Pericardium fibroblast (primary cell): Measurements from ENCODE around the genes ARMC5, KRBOX5 and TP53TG3.

DNA sequence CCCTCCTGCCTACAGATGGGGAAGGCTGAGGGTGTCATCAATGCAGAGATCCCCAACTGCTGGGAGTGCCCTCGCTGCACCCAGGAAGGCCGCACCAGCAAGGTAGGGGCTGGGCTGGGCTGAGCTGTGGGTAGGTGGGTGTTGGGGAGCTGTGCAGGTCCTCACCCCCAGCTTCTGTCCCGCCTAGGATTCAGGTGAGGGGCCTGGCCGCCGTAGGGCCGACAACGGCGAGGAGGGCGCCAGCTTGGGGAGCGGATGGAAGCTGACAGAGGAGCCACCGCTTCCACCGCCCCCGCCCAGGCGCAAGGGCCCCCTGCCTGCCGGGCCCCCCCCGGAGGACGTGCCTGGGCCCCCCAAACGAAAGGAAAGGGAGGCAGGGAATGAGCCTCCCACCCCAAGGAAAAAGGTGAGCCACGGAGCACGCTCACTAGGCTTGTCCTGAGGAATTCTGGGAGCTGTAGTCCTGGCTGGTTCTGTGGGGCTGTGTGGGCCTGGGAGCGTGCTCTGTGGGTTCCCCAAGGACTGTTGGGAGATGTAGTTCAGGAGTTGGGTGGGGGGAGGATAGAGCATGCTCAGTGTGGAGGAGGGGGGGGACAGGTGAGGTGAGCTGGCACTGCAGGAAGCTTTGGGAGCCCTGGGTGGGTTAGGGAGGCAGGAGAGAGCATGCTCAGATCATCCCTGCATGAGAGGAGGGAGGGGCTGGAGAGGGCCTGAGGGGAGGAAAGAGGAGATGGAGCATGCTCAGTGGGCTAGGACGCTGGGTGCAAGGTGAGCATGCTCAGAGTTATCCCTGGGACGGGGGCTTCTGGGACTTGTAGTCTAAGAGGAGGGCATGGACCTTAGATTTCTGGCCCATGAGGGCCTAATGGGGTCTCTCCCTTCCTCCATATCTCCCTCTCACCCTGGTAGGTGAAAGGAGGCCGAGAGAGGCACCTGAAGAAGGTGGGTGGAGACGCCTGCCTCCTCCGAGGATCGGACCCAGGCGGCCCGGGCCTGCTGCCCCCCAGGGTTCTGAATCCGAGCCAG lies 4.5 kb downstream of the FBXL19 start:
- RAMPAGE, long total RNA, result no peak

- RAMPAGE, long total RNA, result no peak
Observed at GRCh38 chr16:31071509-31072535, 2.2 kb downstream of the ZNF668 start.

- RAMPAGE, long total RNA, result no peak
Observed at GRCh38 chr16:31072536-31072944, 1.5 kb downstream of the ZNF668 start.

DNA sequence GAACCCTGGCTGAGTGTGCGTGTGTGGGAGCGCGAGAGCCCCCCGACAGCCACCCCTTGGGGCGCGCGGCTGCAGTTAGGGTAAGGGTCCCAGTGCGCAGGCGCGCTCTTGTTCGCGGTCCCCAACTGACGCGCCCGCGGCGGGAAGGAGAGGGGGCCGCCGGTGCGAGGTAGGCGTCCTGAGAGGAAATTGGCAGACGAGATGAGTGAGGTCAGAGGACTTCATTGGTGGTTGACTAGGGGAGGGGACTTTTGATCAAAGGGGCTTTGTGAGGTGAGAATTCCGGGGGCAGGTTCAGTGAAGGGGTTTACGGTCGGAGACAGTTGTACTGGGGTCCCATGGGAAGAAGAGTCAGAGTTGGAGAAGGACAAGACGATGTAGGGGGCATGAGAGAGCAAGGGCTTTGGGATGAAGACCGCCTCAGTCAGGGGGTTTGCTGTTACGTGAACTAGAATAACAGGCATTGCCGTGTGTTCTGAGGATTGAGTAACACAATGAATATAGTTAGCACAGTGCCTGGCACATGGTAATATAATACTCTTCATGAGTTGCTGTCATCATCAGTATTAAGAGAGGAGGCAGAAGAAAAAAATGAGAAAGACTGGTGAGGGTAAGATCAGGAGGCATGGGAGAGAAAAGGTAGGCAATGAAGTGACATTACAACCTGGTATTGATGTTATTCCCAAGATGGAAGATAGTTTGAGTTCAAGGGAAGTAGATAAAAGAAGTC lies 495 bp downstream of the ZNF646 start:
- RAMPAGE, long total RNA, result no peak

- RAMPAGE, long total RNA, result no peak
Observed at GRCh38 chr16:31090755-31091407, 2.1 kb upstream of the PRSS53 start.

- RAMPAGE, long total RNA, result no peak
Observed at GRCh38 chr16:31126815-31127709, 8.5 kb downstream of the PRSS8 start.

DNA sequence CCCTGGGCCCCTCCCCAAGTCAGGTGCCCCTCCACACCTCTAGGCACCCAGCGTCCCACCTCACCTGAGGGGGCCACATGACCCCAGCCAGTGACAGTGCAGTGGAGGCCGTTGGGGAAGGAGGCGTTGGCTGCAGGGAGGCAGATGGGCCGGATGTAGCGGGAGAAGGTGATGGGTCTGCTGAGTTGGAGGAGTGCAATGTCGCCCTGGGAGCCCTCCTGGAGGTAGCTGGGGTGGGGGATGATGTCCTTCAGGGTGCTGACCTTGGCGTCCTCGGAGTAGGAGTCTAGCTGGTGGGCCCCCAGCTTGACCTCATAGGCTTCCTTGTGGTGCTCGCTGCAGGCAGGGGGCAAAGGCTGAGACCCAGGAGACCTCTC lies 2.9 kb downstream of the PRSS8 start:
- RAMPAGE, long total RNA, result no peak

DNA sequence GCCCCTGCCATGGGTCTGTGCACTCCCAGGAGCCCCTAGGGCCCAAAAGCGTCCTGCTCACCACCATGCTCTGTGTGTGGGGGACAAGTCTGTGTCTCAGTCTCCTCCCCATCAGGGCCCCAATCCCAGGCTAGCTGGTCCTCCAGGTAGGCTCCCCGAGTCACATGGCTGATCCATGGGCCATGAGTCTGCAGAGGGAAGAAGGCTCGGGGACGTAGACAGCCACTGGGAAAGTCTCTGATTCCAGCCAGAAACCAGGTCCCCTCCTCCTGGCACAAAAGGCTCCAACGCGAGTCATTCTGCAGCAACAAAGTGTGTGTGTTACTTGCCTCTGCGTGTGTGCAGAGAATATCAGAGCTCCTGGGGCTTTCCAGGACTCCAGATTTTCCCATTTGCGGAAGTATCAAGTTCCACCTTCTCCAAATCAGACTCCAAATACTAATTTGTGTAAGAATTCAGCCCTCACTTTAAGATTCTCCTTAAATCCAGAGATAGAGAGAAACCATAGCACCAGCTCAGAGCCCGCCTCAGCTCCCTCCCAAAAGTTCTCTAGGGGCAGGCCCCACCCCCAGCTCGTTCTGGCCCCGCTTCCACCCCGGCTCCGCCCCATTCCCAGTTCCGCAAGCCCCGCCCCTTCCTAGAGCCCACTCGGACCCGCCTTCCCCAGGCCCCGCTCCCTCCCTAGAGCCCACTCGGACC lies 6.3 kb upstream of the PRSS8 start:
- RAMPAGE, long total RNA, result no peak

GRCh38 chr16:31179390-31179973 lies 457 bp upstream of the FUS start:
- RAMPAGE, long total RNA, result no peak

- RAMPAGE, long total RNA, result no peak
Observed at GRCh38 chr16:31186157-31186692, 6.3 kb downstream of the FUS start.

DNA sequence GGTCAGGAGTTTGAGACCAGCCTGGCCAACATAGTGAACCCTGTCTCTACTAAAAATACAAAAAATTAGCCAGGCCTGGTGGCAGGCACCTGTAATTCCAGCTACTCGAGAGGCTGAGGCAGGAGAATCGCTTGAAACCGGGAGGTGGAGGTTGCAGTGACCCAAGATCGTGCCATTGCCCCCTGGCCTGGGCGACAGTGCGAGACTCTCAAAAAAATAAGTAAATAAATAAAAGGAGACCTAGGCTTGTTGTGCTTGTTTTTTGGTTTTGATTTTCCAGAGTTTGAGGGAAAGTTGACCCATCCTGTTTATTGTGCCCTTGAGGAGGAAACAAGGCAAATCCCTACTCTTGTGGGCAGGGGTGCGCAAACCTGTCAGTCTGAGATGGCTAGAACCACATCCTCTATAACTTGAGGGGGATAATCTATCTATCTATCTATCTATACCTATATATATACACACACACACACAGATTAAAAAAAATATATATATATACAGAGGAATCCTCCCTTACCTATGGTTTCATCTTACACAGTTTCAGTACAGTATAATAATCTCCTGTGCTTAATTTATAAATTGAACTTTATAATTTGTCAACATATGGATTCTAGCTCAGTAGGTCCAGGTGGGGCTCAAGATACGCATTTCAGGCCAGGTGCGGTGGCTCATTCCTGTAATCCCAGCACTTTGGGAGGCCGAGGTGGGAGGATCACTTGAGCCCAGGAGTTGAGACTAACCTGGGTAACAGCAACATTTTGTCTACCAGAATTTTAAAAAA lies 5.7 kb downstream of the PYCARD start:
- RAMPAGE, long total RNA, result no peak

GRCh38 chr16:31265131-31265909 lies 5.5 kb downstream of the ITGAM start:
- RAMPAGE, long total RNA, result no peak

DNA sequence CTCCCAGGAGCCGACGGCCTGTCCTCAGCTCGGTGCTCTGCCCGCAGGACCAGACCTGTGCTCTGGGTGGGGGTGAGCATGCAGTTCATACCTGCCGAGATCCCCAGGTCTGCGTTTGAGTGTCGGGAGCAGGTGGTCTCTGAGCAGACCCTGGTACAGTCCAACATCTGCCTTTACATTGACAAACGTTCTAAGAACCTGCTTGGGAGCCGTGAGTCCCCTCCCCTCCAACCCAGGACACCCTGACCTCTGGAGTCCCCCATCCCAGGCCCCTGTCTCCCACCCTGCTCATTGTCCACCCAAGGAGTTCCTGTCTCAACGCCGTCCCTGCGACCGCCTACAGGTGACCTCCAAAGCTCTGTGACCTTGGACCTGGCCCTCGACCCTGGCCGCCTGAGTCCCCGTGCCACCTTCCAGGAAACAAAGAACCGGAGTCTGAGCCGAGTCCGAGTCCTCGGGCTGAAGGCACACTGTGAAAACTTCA lies 16.4 kb downstream of the ITGAX start:
- RAMPAGE, long total RNA, result no peak

DNA sequence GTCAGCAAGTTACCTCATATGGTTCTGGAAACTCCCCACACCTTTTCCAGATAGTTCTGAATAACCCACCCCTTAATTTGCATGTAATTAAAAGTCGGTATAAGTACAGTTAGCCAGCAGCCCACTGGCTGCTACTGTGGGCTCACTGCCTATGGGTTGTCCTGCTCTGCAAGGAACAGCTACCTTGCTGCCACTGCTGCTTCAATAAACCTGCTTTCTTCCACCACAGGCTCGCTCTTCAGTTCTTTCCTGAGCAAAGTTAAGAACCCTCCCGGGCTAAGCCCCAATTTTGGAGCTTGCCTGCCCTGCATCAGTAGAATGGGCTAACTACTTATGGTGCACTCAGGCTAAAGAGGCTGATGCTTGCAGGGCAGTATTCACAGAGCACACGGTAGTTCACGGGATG lies 6.3 kb upstream of the ITGAD start:
- RAMPAGE, long total RNA, result no peak

DNA sequence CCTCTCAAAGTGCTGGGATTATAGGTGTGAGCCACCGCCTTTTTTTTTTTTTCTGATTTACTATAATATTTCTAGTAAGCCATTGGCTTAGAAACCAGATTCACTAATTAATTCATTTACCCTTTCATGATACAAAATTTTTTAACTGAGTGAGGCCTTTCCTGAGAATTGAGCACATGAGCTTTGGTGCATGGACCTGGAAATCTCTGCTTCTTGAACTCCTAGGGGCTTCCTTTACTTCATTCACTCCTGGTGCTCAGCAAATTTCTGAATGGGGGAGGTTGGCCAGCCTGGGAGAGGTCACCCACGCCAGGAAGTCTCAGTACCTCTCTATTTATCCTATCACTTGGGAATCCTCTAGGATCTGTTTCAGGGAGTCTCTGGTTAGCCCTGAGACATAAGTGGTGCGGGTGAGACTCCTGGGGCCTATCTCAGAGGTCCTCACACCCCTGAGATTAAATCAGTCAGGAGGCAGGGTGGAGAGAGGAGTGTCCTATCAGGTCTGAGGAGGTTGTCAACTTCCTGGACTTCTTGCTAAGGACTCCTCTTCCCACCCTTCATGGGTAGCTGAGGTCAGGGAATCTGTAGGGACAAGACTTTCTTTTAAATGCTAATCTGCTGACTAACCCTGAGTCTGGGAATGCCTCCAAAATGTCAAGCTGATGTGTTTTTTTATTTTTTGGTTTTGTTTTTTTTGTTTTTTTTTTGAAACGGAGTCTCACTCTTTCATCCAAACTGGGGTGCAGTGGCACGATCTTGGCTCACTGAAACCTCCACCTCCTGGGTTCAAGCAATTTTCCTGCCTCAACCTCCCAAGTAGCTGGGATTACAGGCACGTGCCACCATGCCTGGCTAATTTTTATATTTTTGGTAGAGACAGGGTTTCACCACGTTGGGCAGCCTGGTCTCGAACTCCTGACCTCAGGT lies 6.7 kb upstream of the ARMC5 start:
- RAMPAGE, long total RNA, result no peak

GRCh38 chr16:31458509-31459563 lies at the start of gene ARMC5:
Gene ARMC5 (plus strand): TSS chr16:31459501.
- RAMPAGE, long total RNA, result no peak

DNA sequence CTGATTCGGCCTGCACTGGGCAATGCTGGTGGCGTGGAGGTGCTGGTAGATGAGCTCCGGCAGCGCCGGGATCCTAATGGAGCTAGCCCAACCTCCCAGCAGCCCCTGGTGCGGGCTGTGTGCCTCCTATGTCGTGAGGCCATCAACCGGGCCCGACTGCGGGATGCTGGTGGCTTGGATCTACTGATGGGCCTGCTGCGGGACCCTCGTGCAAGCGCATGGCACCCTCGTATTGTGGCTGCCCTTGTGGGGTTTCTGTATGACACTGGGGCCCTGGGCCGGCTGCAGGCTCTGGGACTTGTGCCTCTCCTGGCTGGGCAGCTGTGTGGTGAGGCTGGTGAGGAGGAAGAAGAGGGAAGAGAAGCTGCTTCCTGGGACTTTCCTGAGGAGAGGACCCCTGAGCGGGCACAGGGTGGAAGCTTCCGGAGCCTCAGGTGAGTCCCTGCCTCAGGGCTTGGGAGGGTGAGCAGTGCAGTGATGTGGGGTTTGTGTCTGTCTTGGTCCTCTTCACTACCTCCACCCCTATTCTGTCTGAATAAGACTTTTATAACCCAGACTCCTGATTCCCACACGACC lies 3.3 kb downstream of the ARMC5 start:
- RAMPAGE, long total RNA, result no peak

DNA sequence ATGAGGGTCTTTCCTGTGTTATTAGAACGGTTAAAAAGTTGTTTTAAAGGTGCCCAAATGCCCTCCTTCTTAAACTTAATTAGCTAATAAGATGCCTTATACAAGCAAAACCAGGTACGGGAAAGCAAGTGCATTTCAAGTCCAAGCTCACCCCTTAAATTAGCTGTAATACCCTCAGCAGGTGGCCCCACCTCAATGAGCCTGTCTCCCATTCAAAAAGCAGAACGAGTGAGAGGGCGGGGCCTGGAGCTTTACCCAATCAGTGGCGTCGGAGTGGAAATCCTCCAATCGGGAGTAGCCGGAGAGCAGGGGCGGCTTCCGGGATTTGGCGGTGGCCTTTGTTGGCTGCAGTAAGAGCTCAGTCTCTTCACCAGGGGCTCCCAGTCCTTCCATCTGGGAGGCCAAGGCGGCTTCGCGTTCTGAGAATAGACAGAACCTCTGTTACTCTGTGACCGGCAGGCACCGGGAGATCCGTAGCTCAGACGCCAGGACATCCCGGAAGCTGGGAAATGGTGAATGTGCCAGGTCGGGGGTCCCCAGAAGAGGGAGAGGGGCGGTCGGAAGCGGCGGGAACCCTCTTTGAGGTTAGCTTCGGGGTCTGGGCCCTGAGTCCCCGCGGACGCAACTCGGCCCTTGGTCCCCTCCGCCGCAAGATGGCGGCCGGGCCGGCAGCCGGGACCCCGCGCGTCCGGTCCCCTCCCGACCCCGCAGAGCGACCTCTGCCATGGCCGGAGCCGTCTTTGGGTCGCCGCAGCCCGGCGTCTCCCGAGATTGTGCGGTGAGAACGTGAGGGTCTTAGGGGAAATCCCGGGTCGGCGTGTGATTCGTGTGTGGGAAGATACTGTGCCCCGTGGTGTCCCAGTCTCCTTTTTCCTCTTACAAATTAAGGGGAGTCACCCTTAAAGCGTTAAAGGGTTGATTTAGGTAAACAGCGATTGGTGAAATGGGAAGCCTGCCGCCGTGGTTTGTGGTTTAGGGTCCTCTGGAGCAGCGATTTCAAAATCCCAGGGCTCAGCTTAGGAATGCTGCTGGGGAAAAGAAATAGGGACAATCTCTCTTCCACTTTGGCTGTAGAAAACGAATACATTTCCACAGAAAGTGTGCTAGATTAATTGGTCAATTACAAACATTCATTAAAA lies at the start of gene KRBOX5:
Gene KRBOX5, plus strand, starts transcription at position 321 of the 1,139 bp plus-strand sequence.
- RAMPAGE, long total RNA, result start-site peak on the plus strand centred at position 351 of the sequence, 63 bp wide, 179 and 107 reads in 2 replicates

- RAMPAGE, long total RNA, result no peak
Observed at GRCh38 chr16:32675927-32676127, 138 bp downstream of the TP53TG3 start.

- RAMPAGE, long total RNA, result no peak
Observed at GRCh38 chr16:32676128-32676323, at the start of gene TP53TG3. Gene TP53TG3 (minus strand): TSS chr16:32676165.